Osteoblast (primary cell): Measurements from ENCODE around the genes ZNF599 and IGFLR1.

GRCh38 chr19:34366186-34366722, 1.3 kb downstream of the GPI start:
- CAGE, long polyA plus RNA, result no peak
- RRBS, result no CpG with 5 or more reads among the region's 9 CpGs

DNA sequence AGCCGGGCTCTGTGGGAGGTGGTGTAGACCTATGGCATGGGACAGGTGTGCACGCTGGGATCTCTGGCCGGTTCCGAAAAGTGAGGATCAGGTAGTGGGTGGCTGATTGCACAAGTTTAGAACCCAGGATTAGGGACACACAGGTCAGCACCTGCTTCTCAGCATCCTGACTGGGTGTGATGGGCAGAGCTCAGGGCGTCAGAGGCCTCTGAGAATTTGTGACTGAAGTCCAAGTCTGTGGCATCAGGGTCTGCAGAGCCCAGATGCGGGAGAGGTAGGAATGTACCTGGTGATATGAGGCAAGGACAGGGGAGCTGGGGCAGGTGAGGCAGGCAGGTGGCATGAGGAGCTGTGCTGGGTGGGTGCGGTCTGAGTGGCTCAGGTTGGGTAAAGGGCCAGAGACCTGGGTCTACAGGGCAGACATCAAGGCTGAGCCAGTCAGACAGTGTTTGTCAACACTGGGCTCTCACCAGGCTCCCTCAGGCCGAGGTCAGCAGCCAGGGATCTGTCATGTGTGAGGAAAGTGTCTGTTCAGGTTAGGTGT, 18.5 kb downstream of the GPI start:
- CAGE, long polyA plus RNA, result no peak
- RRBS, result 95% methylated on average over 3 of the region's 8 CpGs

DNA sequence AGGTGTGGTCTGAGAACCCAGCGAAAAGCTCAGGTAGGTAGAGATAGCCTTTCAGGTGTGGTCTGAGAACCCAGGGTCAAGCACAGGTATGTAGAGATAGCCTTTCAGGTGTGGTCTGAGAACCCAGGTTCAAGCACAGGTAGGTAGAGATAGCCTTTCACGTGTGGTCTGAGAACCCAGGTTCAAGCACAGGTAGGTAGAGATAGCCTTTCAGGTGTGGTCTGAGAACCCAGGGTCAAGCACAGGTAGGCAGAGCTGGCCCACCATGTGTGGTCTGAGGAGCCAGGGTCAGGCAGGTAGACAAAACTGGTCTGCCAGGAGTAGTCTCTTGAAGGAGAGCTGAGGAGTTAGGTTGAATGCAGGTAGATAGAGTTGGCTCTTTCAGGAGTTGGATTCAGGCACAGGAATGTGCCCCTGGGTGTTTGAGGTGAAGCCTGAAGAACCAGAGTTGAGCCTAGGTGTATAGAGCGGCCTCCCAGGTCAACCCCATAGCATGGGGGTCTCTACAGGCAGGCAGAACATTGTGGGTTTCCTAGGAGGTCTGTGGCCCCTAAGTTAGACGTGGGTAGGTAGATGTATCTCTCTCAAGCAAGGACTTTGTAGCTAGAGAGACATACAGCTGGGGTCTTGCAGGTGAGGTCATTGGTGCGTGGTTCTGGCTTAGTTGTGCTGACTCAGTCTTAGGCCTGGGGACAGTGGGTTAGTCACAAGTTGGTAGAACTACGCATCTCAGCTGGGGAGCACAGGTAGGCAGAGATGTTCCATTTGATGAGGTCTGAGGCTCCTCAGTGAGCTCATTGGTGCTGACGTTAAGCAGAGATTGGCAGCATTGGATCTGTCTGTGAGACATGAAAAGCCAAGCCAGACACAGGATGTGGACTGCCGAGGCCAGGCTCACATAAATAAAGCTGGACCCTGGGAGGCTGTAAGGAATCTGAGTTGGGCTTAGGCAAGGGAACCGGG, 17.8 kb upstream of the PDCD2L start:
- CAGE, long polyA plus RNA, result no peak
- RRBS, result no CpG with 5 or more reads among the region's 9 CpGs

DNA sequence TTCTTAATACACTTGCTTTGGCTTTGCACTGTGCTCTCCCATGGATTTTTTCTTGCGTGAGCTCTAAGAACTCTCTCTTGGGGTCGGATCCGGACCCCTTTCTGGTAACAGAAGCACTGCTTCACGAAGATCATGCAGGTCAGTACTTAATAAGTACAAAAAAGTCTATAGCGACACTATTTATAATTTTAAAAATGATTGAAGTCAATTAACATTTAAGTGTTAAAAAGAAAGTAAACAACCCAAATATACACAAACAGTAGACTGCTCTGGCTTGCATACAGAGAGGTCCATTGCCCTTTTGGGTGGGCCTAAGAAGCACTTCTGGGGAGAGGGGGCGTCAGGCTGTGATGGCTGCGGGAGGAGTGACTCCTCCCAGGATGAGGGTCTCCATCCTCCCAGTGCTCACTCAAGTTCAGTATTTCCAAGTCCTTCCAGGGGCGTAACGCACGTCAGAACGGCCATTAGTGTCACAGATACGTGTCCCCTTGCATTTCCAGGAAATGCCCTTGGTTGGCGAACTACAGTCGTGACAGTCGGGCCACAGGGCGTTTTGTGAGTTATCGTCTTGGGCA, 296 bp downstream of the SCGB2B2 start:
- CAGE, long polyA plus RNA, result no peak
- RRBS, result no CpG with 5 or more reads among the region's 17 CpGs

DNA sequence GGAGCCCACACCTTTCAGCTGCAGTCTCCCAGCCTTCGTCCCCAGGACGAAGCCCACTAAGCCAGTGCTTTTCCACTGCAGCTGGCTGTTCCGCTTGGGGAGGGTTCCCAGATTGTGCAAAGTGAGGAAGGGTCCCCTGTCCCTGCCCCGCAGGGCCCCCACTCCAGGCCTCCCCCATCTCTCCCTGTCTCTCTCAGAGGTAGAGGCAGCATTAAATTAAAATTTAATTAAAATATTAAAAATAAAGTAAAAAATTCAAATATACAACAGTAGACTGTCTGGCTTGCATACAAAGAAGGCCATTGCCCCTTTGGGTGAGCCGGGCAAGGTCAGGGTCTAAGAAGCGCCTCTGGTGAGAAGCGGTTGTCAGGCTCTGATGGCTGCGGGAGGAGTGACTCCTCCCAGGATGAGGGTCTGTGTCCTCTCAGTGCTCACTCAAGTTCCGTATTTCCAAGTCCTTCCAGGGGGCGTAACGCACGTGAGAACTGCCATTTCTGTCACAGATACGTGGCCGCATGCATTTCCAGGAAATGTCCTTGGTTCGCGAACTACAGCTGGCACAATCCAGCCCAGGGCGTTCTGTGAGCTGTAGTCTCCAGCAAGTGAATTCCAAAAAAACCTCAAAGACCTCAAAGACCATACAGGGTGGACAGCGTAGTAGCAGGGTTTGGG, 809 bp upstream of the ZNF181 start:
- CAGE, long polyA plus RNA, result no peak
- RRBS, result no CpG with 5 or more reads among the region's 18 CpGs

DNA sequence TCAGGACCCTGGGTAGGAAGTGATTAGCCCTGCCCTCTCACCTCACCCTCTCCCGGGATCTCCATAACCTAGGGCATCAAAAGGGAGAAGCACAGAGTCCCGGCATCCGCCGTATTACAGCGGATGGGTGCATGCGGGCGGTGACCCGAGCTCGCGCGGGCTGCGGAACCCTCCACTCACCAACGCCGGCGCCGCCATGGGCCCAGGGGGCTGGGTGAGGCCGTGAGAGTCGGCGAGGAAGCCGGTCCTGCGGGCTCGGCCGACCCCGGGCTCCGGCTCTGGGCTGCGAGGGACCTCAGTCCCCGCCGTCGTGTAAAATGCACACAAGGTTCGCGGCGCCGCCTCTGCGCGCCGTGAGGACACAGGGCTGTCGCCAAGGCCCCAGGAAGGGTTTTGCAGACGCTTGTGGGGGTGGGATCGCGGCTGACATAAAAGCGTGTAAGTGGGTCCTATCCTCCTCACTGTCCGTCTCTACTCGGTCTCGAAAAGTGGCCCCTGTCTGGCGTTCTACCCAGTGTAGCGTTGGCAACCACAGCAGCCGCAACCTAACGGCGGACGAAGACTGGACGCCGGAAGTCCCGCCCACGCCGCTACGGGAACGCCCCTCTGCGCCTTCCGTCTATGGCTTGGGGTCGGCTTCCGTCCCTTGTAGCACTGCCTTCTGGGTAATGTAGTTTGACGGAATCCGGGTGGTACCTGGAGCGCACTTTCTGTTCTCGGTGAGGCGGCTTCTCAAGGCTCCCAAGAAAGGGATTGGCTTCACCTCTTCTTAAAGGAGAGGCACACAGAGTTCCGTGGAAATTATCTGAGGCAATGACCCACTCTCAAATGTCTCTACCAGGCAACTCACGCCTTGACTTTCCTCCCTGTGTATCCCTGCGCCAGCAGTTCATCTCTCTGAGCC, at the start of gene ZNF599:
Gene ZNF599, minus strand, starts transcription at position 572 of the 904 bp plus-strand sequence.
- CAGE, long polyA plus RNA, result no peak
- RRBS, result 3% methylated on average over 25 of the region's 69 CpGs

GRCh38 chr19:34962926-34963764, 884 bp downstream of the ZNF792 start:
- CAGE, long polyA plus RNA, result no peak
- RRBS, result no CpG with 5 or more reads among the region's 29 CpGs

GRCh38 chr19:35065541-35066305, 24.2 kb downstream of the HPN start:
- CAGE, long polyA plus RNA, result no peak
- RRBS, result 96% methylated on average over 2 of the region's 22 CpGs

DNA sequence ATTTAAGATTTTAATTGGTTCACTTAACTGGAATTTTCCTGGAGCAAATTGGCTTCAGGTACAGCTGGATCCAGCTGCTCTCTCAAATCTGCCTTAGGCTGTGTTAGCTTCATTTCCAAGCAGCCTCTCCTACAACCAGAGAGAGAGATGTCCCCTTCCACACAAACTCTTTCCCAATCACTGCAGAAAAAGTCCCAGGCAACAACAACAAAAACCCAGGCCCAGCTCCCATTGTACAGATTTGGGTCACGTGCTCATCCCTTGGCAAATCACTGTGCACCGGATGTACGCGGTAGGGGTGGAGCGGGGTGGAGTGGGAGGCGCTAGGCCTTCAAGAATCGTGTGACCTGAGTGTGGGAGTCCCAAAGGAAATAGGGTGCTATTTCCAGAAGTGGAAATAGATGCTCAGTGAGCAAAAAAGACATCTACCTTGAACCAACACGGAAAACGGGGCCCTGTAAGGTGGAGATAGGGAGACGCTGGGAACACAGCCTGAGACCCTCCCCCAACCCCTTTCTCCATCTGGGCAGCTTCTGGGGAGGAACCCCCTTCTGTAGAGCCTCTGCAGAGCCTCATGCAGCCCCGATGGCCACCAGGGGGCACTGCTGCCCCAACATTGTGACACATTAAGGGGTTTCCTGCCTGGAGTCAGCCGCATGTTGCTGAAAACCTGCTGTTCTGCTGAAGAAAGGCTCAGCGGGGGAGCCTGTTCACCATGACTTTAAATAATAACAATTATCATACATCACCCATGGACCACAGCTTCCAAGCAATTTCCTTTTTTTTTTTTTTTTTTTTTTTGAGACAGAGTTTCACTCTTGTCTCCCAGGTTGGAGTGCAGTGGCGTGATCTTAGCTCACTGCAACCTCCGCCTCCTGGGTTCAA, 25.4 kb downstream of the HPN start:
- CAGE, long polyA plus RNA, result no peak
- RRBS, result no CpG with 5 or more reads among the region's 15 CpGs

GRCh38 chr19:35106104-35106753, 9.4 kb upstream of the FXYD3 start:
- CAGE, long polyA plus RNA, result no peak
- RRBS, result 90% methylated on average over 4 of the region's 18 CpGs

GRCh38 chr19:35152573-35152872, 2.0 kb upstream of the FXYD5 start:
- CAGE, long polyA plus RNA, result no peak
- RRBS, result no CpG with 5 or more reads among the region's 4 CpGs

DNA sequence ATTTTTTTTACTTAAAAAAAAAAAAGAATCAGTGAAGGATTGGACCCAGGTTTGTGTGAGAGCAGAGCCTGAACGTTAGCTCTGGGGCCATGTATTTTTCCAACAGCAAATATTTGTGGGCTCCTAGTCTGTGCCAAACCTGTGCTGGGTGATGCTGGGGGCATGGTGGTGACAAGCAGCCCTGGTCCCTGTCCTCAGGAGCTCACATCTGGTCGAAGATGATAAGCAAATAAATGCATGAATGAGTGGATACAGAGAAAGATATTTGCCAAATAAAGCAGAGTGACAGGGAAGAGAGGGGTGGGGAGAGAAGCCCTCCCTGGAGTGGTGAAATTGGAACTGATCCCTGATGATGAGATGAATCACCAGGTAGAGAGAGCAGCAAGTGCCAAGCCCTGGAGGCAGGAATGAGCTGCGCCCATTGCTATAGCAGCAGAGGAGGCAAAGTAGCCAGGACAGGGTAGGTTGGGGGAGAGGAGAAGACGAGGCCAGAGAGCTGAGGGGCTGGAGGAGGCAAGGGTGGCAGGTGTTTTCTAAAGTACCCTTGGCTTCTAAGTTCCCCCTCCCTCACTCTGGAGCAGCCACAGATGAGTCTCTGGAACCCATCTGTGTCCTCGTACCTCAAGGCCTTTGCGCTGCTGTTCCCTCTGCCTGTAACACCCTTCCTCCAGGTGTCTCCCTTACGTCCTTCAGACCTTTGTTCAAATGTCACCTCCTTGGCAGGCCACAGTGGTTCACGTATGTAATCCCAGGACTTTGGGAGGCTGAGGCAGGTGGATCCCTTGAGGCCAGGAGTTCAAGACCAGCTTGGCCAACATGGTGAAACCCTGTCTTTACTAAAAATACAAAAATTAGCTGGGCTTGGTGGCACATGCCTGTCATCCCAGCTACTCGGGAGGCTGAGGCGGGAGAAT, 13.8 kb downstream of the FXYD5 start:
- CAGE, long polyA plus RNA, result no peak
- RRBS, result no CpG with 5 or more reads among the region's 10 CpGs

- CAGE, long polyA plus RNA, result no peak
- RRBS, result no CpG with 5 or more reads among the region's 10 CpGs
Observed at GRCh38 chr19:35259813-35260284, 8.9 kb upstream of the USF2 start.

GRCh38 chr19:35273122-35273323, 4.3 kb downstream of the USF2 start:
- CAGE, long polyA plus RNA, result no peak
- RRBS, result no CpG with 5 or more reads among the region's 4 CpGs

DNA sequence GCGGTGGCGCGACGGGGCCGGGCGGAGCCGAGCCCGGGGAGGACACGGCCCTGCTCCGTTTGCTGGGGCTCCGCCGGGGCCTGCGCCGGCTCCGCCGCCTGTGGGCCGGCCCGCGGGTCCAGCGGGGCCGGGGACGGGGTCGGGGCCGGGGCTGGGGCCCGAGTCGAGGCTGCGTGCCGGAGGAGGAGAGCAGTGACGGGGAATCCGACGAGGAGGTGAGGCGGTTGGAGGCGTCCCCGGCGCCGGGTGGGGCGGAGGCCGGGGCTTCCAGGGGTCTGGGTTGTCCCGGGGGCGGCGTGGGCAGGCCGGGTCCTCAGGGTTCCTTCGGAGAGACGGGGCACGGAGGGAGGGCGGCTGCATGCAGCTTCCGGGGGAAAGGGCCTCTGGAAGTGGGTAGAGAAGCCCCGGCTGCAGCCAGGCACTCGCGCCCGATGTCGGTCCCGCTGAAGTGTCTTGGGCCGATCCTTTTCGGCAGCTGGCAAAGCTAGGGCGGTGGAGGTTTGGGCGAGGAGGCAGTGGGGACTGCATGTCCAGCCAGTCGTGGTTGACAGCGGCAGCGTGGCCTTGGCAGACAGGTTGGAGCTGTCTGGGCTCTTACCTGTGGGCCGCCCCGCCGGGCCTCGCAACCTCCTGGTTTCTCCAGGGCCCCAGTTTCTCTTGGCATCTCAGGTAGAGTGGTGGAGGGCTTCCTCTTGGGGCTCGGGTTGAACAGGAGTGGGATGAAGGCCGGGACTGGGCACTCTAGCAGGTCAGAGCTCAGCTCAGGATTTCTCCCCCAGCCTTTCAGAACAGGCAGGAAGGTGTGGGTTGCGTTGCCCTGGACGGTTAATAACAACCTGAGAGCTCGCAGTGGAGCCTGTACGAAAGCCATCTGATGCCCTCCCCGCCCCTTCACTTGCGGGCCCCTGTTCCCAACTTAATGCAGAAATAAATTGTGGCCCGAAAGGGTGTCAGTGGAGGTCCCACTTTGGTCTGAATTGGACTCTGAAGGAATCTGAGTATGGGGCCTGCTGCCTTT, 673 bp downstream of the KMT2B start:
- CAGE, long polyA plus RNA, result no peak
- RRBS, result 3% methylated on average over 27 of the region's 73 CpGs

GRCh38 chr19:35741894-35742945, at the start of gene IGFLR1:
IGFLR1 (minus strand) TSS chr19:35742452.
- CAGE, long polyA plus RNA, result no peak
- RRBS, result no CpG with 5 or more reads among the region's 19 CpGs

GRCh38 chr19:35787049-35787634, 11.8 kb downstream of the ARHGAP33 start:
- CAGE, long polyA plus RNA, result no peak
- RRBS, result 85% methylated on average over 1 of the region's 17 CpGs

DNA sequence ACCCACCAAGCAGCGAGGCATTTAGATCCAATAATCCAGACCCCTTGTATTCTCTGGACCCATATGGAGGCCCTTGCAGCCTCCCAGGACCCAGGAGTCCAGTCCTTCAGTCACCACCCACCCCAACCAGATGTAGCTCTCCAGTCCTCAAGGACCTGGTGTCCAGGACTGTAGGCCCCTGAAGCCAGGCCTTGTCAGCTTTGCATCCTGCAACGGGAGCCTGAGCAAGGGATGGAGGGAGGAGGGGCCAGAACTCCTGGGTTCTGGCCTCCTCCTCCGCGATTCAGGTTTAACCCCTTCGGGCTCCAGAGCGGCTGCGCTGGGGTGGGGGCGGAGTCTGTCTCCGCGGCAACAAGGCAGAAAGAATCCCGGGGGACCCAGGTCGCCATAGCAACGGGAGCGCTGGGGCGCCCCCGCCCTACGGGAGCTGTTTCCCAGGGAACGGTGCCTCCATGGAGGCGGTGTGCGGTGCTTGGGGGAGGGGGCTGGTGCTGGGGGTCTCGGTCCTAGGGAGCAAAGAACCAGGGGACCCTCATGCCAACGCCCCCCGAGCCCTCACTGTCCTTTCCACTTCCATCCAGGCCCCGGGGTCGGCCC, 810 bp downstream of the APLP1 start:
- CAGE, long polyA plus RNA, result no peak
- RRBS, result 2% methylated on average over 2 of the region's 25 CpGs

- CAGE, long polyA plus RNA, result no peak
- RRBS, result 3% methylated on average over 3 of the region's 13 CpGs
Observed at GRCh38 chr19:35899989-35900290, 2.4 kb upstream of the HCST start.

GRCh38 chr19:35913616-35914042, 5.5 kb upstream of the TYROBP start:
- CAGE, long polyA plus RNA, result no peak
- RRBS, result no CpG with 5 or more reads among the region's 7 CpGs